Gastroesophageal sphincter (tissue), 4 donors: ENCODE measurements around a stretch of chr10.

DNA sequence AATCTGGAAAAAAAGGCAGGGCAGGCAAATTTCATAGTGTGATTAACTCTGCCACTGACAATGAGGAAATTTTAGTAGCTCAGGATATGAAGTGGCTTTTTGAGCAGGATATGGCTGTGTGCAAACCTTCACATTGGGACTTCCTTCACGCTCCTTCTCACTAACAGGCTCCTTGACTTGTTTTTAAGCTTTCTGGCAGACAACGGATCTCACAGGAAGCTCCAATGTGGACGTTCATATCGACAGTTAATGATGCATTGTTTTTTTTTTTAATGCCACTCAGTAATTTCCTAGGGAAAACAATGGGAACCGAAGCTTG is 84.9 kb downstream of the NRP1 start:
- PRO-cap: no peak
- RAMPAGE, long total RNA, 4 experiments: no peak in any of the 4 experiments

- PRO-cap: no peak
- RAMPAGE, long total RNA, 4 experiments: no peak in any of the 4 experiments
Measured at GRCh38 chr10:33678814-33679013, 344.2 kb upstream of the NRP1 start.

DNA sequence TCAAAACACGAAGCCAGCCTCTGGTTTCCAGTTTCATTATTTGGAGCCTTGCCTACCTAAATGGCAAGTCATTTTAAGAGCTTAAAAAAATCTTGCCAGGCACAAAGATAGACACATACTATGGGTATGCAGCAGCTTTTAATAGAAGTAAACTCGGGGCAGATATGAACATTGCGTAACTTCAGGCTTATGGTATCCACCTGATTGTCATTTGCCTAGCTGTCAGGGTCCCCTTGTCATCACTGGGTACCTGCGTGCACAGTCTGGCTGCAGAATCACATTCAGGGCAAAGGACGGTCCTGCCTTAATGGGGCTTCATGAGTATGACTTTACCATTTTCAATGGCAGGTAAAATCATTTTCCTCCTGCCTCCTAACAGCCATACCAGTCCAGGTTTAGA is 466.1 kb upstream of the NRP1 start:
- PRO-cap: no peak
- RAMPAGE, long total RNA, 4 experiments: no peak in any of the 4 experiments

- PRO-cap: no peak
- RAMPAGE, long total RNA, 4 experiments: start-site peak on the minus strand in 1 of 4 experiments, at chr10:34228877-34229224 at its widest, 13 reads per replicate
Measured at GRCh38 chr10:34228843-34229384, 586.2 kb downstream of the PARD3 start.

DNA sequence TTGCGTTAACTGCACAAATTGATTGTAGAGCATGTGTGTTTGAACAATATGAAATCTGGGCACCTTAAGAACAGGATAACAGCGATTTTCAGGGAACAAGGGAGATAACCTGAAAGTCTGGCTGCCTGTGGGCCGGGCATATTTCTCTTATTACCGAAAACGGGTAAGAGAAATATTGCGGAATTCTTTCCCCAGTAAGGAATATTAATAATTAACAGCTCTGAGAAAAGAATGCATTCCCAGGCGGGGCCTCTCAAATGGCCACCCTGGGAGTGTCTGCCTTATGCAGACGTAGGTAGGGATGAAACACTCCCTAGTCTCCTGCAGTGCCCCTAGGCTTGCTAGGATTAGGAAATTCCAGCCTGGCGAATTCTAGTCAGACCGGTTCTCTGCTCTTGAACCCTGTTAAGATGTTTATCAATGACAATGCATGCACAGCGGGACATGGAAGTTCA is 388.0 kb downstream of the PARD3 start:
- PRO-cap: no peak
- RAMPAGE, long total RNA, 4 experiments: no peak in any of the 4 experiments

DNA sequence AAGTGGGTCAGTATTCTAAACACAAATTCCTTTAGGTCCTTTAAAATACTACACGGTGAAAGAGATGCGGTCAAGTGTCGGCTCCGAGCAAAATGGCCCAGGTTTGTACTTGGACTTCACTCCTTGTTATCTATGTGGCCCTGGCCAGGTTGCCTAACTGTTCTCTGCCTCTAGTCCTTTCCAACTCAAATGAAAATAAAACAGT is 344.8 kb downstream of the PARD3 start:
- PRO-cap: no peak
- RAMPAGE, long total RNA, 4 experiments: no peak in any of the 4 experiments

DNA sequence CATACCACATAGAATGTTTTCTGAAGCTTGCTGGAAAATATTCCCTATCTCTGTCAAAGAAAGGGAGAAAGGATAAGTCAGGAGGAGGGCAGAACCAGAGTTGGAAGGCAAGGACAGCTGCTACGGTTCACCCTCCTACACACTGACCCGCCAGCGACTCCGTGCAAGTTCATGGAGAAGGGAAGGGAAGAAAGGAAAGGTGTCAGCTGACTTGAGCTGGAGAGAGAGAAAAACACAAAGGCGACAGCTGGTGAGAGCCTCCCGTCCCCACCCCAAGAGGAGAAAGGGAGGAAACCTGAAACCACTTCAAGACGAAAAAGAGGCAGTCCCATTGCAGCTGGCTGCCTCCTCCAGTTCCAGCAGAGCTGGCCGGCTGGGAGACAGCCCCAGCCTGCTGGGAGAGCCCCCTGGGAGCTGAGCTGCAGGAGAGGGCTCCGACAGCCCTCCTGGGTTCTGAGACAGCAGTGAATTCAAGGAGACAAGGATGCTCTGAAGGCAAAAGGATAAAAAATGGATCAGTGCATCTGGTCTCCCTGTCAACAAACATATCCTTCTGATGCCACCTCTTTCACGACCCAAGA is 75.2 kb downstream of the PARD3 start:
- PRO-cap: bidirectional peak, plus-strand start at position 353 of the sequence, minus-strand start at position 163 of the sequence
- RAMPAGE, long total RNA, 4 experiments: no peak in any of the 4 experiments

- PRO-cap: no peak
- RAMPAGE, long total RNA, 4 experiments: start-site peak on the minus strand in 1 of 4 experiments, at chr10:34760532-34760671 at its widest, 7 reads per replicate
Measured at GRCh38 chr10:34760346-34760963, 54.6 kb downstream of the PARD3 start.

DNA sequence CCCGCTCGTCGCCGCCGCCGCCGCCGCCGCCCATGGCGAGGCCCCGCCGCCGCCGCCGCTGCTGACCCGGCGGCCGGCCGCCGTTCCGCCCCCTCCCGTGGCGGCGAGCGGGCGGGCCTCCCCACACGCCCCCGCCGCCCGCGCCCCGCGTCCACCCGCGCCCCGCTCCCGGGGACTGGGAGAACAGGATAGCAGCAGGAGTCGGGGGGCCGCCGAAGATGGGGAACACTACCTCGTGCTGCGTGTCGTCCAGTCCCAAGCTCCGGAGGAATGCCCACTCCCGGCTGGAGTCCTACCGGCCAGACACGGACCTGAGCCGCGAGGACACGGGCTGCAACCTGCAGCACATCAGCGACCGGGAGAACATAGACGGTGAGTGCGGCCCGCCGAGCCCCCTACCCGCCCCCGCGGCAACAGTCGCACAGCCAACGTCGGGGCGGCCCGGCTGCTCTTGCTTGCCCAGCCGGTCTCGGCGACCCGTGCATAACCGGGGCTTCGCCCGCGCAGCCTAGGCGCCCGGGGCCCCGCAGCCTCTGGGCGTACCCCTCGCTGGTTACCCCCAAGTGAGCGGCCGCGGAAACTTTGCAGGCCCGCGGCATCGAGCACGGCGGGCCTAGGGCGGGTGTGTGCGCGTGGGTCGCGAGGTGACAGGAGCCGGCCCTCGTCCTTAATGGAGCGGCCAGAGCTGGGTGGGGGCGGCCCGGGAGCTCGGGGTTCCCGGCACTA is 690 bp downstream of the CCNY start:
- PRO-cap: bidirectional peak, plus-strand start at position 277 of the sequence, minus-strand start at position 272 of the sequence
- RAMPAGE, long total RNA, 4 experiments: start-site peak on the plus strand in 2 of 4 experiments, centred at positions 197 to 359 of the sequence, 17 to 27 reads per replicate

GRCh38 chr10:35371393-35372083 is 35.2 kb downstream of the CCNY start:
- PRO-cap: no peak
- RAMPAGE, long total RNA, 4 experiments: no peak in any of the 4 experiments

DNA sequence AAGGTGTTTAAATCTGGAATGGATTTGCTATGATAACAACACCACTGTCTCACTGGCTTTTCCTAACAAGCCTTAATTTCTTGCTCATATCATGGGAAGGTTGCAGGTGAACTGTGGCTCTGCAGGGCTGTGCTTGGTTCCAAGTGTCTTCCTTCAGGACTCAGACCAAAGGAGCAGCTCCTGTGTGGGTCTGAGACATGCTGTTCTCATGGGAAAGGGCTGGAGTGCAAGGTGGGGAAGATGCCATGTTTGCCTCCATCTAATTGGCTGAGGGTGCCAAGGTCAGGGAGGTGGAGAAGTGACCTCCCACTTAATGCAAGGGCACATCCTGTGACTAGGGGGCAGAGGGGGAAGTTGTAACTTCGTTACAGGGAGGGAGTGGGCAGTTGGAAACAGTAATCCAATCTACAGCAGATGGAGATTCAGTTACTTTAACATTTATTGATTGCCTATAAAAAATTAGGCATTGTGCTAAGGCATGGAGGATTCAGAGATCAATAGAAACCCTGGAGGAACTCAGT is 75.6 kb downstream of the CCNY start:
- PRO-cap: no peak
- RAMPAGE, long total RNA, 4 experiments: no peak in any of the 4 experiments

GRCh38 chr10:35446157-35446605 is 109.9 kb downstream of the CCNY start:
- PRO-cap: no peak
- RAMPAGE, long total RNA, 4 experiments: no peak in any of the 4 experiments

DNA sequence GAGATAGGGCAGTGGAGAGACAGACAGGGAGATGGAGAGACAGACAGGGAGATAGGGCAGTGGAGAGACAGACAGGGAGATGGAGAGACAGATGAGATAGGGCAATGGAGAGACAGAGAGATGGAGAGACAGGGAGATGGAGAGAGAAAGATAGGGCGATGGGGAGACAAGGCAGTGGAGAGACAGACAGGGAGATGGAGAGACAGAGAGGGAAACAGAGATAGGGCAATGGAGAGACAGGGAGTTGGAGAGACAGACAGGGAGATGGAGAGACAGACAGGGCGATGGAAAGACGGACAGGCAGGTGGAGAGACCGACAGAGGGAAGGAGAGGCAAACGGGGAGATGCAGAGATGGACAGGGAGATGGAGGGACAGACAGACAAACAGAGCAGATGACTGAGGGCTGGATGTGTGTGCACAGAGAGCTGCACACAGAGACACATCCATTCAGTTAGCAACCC is 133.7 kb downstream of the CCNY start:
- PRO-cap: no peak
- RAMPAGE, long total RNA, 4 experiments: no peak in any of the 4 experiments

GRCh38 chr10:35643647-35644371 is 1.7 kb upstream of the FZD8 start:
- PRO-cap: no peak
- RAMPAGE, long total RNA, 4 experiments: no peak in any of the 4 experiments

GRCh38 chr10:36300918-36301161 is 658.7 kb upstream of the FZD8 start:
- PRO-cap: unidirectional peak, minus-strand start at chr10:36301077
- RAMPAGE, long total RNA, 4 experiments: no peak in any of the 4 experiments

DNA sequence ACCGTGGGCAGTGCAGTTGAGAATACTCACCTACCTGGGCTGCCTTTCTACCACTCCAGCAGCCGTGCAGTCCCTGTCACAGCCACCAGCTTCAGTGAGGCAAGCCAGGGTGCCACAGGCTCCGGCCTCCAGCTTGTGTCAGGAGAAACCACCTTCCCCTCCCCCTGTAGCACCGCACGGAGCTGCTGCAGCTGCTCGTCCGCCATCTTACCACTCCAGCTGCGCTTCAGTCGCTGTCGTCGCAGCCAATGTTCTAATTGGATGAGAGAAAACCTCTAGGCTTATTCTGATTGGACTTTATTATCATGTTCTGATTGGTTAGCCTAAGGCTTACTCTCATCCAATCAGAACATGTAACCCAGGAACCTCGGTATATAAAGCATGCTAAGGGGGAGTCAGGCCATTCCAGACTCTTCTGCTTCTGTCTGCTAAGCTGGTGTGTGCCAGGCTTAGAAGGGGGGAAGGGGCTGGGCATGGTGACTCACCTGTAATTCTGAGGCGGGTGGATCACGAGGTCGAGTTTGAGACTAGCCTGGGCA is 53.2 kb upstream of the ZNF33B start:
- PRO-cap: no peak
- RAMPAGE, long total RNA, 4 experiments: no peak in any of the 4 experiments

DNA sequence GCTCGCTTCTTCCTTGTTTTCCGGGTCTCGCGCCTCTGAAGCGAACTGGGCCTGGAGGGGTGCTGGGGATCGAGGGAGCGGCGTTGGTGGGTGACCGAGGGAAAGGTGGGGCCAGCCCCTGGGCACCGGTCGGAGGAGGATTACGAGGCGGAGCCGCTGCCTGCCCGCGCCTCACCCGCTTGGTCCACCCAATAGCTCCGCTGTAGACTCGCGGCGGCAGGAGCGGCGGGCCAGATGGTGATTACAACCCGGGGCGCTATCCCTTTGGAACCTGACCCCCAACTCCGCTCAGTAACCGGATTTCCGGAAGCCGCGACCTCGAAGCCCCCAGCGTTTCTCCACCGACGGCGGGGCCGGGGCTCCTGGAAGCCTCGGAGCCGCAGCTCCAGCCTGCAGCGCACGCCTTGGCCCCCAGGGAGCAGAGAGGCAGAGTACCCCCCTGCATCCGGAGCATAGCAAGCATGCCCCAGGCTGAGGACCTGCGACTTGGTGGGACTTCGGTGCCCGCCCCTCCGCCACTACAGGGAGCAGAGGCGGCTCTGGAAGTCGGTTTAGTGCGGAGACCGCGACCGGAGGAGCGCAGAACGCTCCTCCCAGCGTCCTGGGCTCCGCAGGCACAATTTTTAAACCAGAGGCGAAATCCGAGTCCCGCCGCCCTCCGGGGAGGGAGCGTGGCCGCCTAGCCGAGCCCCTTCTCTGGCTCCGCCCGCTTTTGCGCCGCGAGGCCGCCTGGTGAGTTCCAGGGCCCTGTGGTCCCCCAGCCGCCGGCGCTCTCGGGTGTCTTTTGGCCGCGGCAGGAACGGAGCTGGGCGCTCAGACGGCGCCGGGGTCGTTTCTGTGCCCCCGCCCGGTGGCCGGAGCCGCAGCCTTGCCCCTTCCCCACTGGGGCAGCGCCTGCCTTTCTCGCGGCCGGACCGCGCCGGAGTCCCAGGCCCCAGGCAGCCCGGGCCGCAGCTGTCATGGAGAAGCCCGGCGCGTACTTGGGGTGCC is 28.3 kb upstream of the BMS1 start:
- PRO-cap: bidirectional peak, plus-strand start at position 780 of the sequence, minus-strand start at position 586 of the sequence
- RAMPAGE, long total RNA, 4 experiments: no peak in any of the 4 experiments

- PRO-cap: no peak
- RAMPAGE, long total RNA, 4 experiments: no peak in any of the 4 experiments
Measured at GRCh38 chr10:42769598-42770205, 12.9 kb upstream of the BMS1 start.

DNA sequence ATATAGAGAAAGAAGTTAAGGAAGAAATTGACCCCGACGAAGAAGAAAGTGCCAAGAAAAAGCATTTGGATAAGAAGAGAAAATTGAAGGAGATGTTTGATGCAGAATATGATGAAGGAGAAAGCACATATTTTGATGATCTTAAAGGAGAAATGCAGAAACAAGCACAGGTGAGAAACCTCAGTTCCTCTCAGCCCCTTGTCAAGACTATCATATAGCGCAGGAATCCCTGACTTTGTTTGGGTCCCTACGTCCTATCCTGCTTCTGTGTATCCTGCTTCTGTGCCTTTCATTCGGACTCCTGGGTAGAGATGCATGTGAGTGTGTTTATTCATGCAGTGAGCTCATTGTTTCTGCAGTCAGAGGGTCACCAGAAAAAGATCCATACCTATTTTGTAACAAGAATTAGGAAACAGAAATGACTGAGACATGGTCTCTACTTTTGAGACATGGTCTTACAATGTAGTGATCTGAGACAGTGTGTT is 34.8 kb downstream of the BMS1 start:
- PRO-cap: no peak
- RAMPAGE, long total RNA, 4 experiments: no peak in any of the 4 experiments

DNA sequence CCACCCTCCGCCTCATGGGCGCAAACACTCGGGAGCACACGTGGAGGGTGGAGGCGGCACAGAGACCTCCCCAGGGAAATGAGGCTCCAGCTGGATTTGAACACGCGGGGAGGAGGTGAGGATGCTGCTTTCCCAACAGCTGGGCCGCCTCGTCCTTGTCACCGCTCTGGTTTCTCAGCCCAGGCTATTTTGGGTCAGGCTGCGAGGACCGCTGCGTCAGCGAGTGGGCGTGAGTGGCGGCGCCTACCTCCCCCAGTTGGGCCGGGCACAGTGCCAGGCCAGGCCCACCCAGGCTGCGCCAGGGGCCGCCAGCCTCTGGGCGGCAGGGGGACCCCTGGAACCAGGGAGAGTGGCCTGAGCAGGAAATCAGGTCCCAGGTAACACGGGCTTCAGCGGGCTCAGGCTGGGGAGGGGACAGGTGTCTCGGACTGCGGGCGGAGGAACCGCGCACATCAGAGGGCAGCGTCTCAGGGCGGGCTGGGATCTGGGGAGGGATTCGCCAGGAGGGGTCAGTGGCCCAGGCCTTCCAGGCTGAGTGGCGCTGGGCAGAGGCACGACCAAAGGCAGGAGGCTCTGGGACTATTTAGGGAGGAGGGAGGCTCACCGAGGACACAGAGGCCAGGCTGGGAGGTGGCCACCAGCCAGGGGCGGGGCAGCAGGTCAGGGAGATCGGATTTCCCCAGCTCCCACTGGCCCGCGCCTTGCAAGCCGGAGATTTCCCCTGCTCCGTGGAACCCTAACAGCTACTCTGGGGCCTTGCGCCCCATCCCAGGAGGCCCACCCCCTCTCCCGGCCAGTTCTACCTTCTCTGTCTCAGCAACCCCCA is 125.2 kb upstream of the RET start:
- PRO-cap: no peak
- RAMPAGE, long total RNA, 4 experiments: no peak in any of the 4 experiments